SK-N-DZ (cell line): ENCODE measurements around the genes ENSG00000283205, CKS2 and SECISBP2.

DNA sequence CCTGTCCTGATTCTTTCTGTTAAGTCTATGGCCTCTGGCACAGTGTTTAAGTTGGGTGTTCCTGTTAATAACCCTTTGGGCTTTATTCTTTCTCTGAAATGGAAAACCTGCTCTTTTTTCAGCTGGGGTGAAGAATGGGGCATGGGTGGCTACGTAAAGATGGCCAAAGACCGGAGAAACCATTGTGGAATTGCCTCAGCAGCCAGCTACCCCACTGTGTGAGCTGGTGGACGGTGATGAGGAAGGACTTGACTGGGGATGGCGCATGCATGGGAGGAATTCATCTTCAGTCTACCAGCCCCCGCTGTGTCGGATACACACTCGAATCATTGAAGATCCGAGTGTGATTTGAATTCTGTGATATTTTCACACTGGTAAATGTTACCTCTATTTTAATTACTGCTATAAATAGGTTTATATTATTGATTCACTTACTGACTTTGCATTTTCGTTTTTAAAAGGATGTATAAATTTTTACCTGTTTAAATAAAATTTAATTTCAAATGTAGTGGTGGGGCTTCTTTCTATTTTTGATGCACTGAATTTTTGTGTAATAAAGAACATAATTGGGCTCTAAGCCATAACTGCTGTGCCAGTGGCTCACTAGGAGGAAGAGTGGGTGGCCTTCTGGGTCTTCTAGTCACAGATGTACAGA is 5.1 kb downstream of the CTSL start:
RAMPAGE:
- cytosol, long total RNA = no peak
- nucleus, long total RNA = no peak

RAMPAGE:
- cytosol, long total RNA = no peak
- nucleus, long total RNA = no peak
Observed at GRCh38 chr9:87955925-87956369, at the start of gene ENSG00000283205. Gene ENSG00000283205, plus strand, starts transcription at chr9:87956214.

GRCh38 chr9:88113184-88113572 is 25.1 kb downstream of the SPATA31C2 start:
RAMPAGE:
- cytosol, long total RNA = no peak
- nucleus, long total RNA = no peak

DNA sequence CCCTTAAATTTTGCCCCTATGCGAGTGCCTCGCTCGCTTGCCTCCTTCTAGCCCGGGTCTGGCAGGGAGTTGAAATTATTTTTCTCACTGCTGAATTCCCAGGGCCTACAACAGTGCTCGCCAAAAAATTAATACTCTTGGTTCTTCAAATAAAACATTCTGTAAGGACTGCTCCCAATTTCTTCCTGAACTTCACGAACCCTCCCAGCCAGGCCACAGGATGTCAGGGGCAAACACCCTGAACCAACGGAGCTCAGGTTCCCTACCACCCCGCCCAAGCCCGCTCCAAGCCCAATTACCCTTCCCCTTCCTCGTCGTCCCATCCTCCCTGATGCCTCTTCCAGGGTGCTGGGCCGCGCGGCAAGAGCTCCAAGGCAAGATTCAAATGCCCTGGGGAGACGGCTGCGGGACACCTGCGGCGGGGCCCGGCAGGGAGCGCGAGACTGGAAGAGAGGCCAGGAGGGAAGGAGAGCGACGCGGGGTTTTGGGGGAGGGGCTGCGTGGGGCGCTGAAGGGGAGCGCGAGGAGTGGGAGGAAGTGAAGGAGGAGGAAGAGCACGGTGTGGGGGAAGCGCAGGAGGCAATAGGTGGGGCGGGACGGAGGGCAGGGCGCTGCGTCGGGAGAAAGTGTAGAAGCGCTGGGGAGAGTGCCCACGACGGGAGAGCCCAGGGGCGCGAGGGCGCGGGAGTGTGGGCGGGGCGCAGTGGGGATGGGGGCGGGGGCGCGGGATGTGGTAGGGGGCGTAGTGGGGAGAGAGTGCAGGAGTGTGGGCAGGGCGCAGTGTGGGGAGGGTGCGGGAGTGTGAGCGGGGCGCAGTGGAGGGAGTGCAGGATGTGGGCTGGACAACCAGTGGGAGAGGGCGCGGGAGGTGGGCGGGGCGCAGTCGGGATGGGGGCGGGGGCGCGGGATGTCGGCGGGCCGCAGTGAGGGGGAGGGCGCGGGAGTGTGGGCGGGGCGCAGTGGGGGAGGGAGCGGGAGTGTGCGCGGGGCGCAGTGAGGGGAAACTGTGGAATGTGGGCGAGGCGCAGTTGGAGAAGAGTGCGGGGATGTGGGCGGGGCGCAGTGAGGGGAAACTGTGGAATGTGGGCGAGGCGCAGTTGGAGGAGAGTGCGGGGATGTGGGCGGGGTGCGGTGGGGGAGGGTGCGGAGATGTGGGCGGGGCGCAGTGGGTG is 877 bp upstream of the NXNL2 start:
RAMPAGE:
- cytosol, long total RNA = no peak
- nucleus, long total RNA = no peak

RAMPAGE:
- cytosol, long total RNA = no peak
- nucleus, long total RNA = no peak
Observed at GRCh38 chr9:88534887-88535033, 218 bp upstream of the NXNL2 start.

DNA sequence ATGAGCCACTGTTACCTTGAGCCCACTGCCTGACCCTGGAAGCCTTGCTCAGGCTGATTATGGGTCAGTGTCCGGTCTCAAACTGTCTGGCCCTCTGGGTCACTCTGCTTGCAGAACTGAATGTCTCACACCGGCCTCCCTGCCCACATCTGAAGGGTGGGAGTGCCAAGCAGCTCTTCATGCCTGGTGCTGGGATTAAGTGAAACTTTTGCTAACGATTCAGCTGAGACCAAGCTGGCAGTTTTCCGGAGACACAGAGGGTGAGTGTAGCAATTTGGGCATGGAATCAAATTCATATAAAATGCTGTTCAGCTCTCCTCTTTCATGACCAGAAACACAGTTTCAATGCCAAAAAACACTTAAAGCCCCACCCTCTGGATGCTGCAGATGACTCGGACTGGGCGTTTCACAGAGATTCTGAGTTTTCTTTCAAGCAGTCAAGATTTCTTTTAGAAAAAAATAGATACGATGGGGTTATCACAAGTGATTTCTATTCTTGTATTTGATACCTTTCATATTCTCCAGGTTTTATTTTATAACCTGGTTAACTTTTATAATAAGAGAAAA is 207.5 kb downstream of the NXNL2 start:
RAMPAGE:
- cytosol, long total RNA = no peak
- nucleus, long total RNA = no peak

DNA sequence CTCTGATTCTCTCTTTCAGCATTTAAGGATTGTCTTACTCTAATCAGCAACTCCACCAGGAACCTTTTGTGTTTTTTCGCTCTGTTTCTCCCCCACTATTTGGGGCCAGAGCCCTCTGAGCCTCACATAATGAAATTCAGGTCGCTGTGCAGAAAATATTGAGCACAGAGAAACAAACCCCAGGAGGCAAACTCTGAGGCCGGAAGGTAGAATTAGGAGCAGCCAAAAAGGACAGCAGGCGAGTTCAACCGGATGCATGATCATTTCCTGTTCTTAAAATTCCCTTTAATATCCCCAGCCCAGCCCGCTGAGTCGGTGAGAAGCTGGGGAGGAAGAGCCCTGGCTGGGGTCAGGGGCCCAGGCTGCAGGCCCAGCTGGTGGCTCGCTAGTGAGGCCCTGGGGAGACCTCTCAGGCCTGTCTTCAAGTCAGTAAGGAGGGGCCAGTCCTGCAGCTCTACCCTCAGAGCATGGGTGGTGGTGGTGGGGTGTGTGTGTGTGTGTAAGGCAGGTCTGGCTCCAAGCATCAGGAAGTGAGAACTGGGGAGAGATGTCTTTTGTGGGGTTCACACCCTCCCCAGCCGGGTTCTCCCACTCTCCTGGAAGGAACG is 213.4 kb upstream of the S1PR3 start:
RAMPAGE:
- cytosol, long total RNA = no peak
- nucleus, long total RNA = no peak

GRCh38 chr9:88978015-88978400 is 13.3 kb upstream of the S1PR3 start:
RAMPAGE:
- cytosol, long total RNA = no peak
- nucleus, long total RNA = no peak

GRCh38 chr9:88989086-88989603 is 2.1 kb upstream of the S1PR3 start:
RAMPAGE:
- cytosol, long total RNA = no peak
- nucleus, long total RNA = no peak

GRCh38 chr9:89001696-89002190 is 10.5 kb downstream of the S1PR3 start:
RAMPAGE:
- cytosol, long total RNA = no peak
- nucleus, long total RNA = no peak

RAMPAGE:
- cytosol, long total RNA = no peak
- nucleus, long total RNA = no peak
Observed at GRCh38 chr9:89179559-89180234, 1.1 kb upstream of the SHC3 start.

RAMPAGE:
- cytosol, long total RNA = no peak
- nucleus, long total RNA = no peak
Observed at GRCh38 chr9:89247489-89247827, 63.5 kb upstream of the CKS2 start.

DNA sequence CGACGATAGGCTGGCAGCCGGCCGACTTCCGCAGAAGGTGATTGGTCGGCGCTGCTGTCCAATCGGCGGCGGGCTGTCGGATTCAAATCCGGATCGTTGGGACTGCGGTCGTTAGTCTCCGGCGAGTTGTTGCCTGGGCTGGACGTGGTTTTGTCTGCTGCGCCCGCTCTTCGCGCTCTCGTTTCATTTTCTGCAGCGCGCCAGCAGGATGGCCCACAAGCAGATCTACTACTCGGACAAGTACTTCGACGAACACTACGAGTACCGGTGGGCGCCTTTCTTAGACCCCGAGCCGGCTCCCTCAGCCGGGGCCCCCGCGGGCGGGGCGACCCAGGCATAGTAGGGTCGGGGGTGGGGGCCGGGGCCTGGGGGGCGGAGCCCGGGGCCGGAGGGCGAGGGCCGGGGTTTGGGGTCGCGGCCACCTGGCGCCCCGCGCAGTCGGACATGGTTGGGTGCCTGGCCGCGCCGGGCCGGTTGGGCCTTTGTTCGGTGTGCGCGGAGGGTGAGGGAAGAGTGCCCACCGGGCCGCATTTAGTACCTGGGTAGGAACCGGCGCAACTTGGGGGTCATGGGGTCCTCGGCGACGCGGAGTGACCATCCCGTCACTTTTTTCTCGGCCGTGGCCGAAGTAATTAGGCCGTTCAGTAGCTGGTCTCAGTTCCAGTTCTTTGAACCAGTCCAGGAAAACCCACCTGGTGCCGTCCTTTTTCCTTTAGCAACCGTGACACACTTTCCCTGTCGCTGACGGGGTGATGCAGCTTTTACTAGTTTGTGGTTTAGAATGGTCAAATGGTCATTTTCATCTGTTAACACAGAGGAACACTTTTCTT is at the start of gene CKS2:
Gene CKS2, plus strand, starts transcription at position 111 of the 830 bp plus-strand sequence.
RAMPAGE:
- cytosol, long total RNA = start-site peak on the plus strand centred at position 92 of the sequence, 48 bp wide, 1,089 and 1,324 reads in 2 replicates
- nucleus, long total RNA = no peak

DNA sequence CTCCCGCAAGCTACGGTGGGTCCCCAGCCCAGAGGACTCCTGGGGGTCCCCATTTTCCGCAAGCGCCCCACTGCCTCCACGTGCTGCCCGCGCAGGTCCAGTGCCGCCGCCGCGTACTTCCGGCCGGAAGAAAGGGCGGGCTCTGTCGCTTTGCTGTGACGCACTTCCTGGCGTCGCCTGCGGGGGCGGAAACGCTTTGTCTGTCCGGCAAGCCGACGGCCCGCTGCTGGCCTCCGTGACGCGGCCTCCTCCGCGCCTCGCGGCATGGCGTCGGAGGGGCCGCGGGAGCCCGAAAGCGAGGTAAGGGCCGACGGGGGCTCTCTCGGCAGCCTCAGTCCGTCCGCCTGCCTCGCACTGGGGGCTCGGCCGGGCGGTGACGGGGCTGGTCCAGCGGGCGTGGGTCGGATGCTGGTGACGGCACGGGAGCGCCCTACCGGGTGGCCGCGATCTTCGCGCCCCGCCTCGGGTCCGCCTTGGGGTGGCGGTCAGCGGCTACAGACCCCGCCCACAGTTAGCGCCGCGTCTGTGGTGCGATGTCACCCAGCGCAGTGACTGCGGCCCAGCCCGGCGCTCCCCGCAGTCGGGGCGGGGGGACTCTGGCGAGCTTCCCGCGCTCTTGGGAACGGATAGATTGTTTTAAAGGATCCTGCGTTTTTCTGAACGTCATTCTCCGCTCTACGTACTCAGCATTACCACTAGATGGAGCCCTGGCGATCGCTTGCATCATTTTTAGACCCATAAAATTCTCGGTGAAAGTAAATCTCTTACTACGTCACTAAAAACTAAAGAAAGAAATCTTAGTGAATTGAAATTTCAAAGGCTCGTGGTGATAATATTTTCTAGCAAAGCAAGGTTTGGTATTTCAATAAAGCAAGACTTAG is at the start of gene SECISBP2:
Gene SECISBP2, plus strand, starts transcription at position 188 of the 881 bp plus-strand sequence.
RAMPAGE:
- cytosol, long total RNA = start-site peak on the plus strand centred at position 210 of the sequence, 57 bp wide, 710 and 821 reads in 2 replicates
- nucleus, long total RNA = no peak

RAMPAGE:
- cytosol, long total RNA = no peak
- nucleus, long total RNA = no peak
Observed at GRCh38 chr9:89322371-89322969, 4.2 kb downstream of the SECISBP2 start.

GRCh38 chr9:89386732-89387337 is 68.5 kb downstream of the SECISBP2 start:
RAMPAGE:
- cytosol, long total RNA = no peak
- nucleus, long total RNA = no peak

GRCh38 chr9:89405101-89405792 is 86.9 kb downstream of the SECISBP2 start:
RAMPAGE:
- cytosol, long total RNA = no peak
- nucleus, long total RNA = no peak

DNA sequence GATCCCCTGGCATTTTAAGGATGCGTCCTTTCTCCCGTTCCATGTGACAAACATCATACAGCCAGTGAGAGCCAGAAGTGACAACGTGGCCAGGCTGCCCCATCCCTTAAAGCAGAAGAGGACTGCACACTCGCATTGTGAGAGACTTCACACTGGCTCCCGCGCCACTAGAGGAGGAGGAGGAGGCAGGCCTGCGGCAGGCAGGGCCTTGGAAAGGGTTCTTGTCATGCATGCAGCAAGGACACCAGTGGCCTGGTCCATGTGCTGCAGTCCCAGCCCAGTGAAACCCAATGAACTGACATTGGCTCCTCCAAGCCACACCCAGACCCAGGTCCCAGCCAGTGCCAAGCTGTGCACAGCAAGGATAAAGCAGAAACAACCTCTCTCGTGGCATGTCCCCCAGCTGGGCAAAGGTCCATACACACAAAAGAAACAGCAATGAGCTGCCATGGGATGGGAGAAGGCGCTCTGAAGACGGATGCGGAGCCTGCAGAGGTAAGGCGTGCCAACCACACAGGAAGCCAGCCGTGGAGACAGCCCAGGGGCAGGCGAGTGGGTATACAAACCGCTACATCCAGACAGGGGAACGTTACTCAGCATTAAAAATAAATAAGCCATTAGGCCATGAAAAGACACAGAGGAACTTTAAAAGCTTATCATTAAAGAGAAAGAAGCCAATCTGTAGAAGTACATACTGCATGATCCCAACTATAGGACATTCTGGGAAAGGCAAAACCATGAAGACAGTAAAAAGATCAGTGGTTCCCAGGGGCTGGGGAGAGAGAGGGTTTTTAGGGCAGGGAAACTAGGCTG is 89.2 kb downstream of the SEMA4D start:
RAMPAGE:
- cytosol, long total RNA = no peak
- nucleus, long total RNA = no peak

DNA sequence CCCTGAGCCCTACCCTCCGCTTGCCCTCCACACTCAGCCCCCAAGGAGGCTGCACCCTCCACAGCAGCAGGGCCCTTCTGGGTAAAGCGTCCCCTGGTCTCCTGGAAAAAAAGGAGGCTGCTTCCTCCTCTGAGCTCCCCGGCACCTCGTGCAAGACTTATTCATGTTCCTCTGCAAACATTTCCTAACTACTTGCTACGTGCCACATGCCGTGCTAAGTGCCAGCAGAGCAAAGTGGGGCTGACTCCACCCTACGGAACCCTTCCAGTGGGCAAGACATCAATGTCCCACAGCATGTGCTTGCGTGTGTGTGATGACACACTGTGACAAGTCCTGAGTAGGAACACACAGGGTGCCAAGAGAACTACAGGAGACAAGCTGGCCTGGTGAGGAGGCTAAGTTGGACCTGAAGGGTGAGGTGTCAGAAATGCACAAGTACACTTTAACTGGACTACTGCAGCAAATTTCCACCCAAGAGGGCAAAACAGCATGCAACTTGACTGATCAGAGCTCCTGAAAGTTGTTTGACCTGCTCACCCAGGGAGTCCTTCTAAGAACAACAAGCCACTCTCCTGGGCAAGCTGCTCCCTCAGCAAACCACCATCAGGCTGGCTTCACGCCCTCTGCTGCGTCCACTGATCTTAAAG is 57.3 kb downstream of the SEMA4D start:
RAMPAGE:
- cytosol, long total RNA = no peak
- nucleus, long total RNA = no peak

GRCh38 chr9:89455305-89456069 is 42.4 kb downstream of the SEMA4D start:
RAMPAGE:
- cytosol, long total RNA = no peak
- nucleus, long total RNA = no peak